AG09309 (cell line): ENCODE measurements around the genes ZNF768 and PHKG2.

- RRBS: no CpG with 5 or more reads among the region's 12 CpGs
These were observed 1.3 kb downstream of the YPEL3 start for GRCh38 chr16:30094624-30095200.

DNA sequence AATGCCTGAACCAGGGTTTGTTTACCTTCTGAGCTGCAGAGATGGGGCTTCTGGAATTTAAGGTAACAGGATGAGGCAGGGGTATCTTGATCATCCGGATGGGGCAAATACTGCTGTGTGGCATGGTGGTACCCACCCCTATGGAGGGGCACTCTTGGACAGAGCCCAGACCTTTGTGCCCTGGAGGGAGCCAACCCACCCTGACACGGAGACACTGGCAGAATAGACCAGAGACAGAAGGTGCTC, 4.3 kb downstream of the ZNF48 start:
- RRBS: no CpG with 5 or more reads among the region's 2 CpGs

DNA sequence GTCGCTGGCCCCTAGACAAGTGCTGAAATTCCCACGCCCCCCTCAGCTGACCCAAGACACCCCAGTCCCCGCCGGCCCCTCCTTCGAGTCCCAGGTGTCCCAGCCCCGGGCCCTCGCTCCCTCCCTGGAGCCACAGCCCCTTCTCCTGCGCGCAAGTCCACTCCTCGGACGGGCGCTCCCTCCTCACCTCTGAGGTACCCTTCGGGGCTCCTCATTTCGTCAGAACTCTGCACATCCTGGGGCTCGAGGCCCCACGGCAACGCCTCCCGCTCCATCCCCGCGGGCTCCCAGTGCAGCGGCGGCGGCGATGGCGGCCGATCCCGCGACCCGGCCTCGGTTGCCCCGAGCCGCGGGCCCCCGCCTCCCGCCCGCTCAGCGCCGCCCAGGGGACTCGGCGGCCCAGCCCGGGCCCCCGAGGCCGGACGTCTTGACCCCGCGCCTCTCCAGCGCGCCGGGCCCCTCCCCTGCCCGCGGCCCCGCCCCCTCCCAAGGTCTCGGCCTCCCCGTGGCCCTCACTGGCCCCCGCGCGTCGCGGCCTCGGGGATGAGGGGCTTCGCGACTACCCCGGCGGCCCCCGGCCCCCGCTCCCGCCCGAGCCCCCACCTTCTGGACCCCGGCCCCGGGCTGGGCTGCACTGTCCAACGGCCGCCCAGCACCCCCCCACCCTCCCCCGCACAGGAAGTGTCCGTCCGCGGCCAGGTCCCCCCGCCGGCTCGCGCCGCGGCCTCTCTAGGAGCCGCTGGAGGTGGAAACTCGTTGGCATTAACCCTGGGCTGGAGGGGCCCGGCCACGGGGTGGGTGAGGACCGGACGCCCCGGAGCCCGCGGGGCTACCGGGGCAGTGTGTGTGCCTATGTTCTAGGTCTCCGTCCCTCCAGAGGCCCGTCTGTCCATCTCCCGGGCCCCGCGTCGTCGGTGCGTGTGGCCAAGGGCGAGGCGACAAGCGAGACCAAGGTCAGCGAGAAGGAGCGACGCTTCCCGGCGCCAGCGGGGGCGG, at the start of gene ZNF768:
ZNF768 (minus strand) TSS at position 428 of the 996 bp plus-strand sequence.
- RRBS: 3% methylated on average over 48 of the region's 110 CpGs

DNA sequence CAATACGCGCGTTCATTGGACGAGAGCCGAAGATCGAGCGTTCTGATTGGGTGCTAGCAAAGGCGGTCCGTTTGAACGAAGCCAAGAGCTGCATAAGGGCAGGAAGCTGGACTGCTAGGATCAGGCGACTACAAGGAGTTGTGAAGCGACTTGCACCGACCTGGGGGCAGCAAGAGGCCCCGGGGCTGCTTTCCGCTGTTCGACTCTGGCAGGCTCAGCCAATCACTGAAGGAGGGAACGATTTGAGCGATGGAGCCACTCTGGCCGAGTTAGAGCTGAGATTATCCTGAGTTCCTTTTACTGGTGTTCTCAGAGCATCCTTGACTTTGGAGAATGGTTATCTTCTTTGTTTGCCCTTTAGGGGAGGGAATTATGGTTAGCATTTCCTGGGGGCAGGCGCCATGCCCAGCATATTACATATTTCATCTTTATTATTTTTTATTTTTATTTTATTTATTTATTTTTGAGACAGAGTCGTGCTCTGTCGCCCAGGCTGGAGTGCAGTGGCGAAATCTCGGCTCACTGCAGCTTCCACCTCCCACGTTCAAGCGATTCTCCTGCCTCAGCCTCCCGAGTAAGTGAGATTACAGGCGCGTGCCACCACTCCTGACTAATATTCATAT, 350 bp upstream of the ZNF689 start:
- RRBS: no CpG with 5 or more reads among the region's 29 CpGs

DNA sequence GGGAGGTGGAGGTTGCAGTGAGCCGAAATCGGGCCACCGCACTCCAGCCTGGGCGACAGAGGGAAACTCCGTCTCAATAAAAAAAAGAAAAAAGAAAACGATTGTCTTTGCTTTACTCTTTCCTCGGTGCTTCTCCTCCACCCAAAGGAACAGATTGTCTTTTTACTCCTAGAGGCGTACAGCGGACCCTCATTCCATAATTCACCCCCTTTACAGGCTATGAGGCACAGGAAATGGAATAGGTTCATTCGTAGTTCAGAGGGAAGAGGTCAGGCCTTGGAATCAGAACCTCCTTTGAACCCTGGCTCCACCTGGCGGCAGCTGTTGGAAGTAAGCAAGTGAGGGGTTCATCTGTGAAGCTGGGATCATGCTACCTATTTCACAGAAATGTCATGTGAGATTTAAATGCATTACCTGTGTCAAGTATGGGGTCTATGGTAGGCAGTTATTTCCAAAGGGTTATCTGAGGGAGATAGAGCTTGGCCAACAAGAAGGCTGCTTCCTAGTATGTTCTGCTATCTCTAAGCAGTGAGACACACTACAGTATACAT, 18.5 kb upstream of the ZNF689 start:
- RRBS: no CpG with 5 or more reads among the region's 11 CpGs

DNA sequence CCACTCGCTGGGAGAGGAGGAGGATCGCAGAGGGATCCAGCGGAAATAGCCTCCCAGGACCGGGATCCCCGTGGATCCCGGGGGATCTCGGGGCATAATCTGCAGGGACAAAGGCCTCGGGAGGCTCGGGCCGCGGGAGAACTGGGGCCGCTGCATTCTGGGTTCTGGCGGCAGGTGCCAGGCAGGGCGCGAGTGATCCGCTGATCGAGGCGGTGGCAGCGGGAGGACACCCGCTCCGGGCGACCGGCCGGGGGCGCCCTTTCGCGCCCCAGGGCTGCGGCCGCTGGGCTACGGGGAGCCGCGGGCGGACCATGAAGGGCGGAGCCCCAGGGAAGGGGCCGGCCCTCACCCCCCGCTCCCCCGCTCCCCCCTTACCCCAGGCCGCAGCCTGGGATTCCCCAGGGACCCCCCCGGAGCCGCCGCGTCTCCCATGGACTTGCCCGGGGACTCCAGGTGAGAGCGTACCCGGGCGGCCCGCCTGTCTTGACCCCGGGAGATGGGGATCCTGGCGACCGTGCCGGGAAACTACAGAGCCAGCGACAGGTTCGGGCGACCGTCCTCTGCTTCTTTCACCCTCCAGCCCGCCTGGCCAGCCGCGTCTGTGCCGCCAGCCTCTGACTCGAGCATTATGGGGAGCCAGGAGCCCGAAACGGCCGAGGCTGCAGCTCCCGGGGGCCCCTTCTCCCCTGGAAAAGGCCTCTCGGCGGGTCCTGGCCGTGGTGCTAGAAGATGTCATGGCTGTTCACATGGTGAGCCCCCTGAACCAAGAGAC, 642 bp downstream of the PRR14 start:
- RRBS: 2% methylated on average over 11 of the region's 67 CpGs

GRCh38 chr16:30660687-30660869, 2.3 kb downstream of the FBRS start:
- RRBS: no CpG with 5 or more reads among the region's 3 CpGs

GRCh38 chr16:30662272-30662734, 4.1 kb downstream of the FBRS start:
- RRBS: 95% methylated on average over 5 of the region's 15 CpGs

- RRBS: 100% methylated on average over 1 of the region's 9 CpGs
These were observed 8.7 kb downstream of the FBRS start for GRCh38 chr16:30666902-30667430.

GRCh38 chr16:30747834-30748704, at the start of gene PHKG2:
TSS of gene PHKG2 (plus strand) at chr16:30748425.
- RRBS: under 1% methylated on average over 23 of the region's 61 CpGs

- RRBS: no CpG with 5 or more reads among the region's 4 CpGs
These were observed 7.2 kb downstream of the CTF1 start for GRCh38 chr16:30903524-30904101.

GRCh38 chr16:30949614-30950733, 1.1 kb downstream of the ORAI3 start:
- RRBS: no CpG with 5 or more reads among the region's 25 CpGs

GRCh38 chr16:30964613-30965576, 7.3 kb downstream of the SETD1A start:
- RRBS: 55% methylated on average over 3 of the region's 37 CpGs

DNA sequence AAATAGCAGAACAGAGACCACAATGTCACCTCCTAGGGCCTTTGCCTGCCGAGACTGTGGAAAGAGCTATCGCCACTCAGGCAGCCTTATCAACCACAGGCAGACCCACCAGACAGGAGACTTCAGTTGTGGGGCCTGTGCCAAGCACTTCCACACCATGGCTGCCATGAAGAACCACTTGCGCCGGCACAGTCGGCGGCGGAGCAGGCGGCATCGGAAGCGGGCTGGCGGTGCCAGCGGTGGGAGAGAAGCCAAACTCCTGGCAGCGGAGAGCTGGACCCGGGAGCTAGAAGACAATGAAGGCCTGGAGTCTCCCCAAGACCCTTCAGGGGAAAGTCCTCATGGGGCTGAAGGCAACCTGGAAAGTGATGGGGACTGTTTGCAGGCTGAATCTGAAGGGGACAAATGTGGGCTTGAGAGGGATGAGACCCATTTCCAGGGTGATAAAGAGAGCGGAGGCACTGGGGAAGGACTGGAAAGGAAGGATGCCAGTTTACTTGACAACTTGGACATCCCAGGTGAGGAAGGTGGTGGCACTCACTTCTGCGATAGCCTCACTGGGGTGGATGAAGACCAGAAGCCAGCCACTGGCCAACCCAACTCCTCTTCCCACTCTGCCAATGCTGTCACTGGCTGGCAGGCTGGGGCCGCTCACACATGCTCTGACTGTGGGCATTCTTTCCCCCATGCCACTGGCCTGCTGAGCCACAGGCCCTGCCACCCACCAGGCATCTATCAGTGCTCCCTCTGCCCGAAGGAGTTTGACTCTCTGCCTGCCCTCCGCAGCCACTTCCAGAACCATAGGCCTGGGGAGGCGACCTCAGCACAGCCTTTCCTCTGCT, 4.1 kb downstream of the ZNF646 start:
- RRBS: 96% methylated on average over 8 of the region's 20 CpGs

DNA sequence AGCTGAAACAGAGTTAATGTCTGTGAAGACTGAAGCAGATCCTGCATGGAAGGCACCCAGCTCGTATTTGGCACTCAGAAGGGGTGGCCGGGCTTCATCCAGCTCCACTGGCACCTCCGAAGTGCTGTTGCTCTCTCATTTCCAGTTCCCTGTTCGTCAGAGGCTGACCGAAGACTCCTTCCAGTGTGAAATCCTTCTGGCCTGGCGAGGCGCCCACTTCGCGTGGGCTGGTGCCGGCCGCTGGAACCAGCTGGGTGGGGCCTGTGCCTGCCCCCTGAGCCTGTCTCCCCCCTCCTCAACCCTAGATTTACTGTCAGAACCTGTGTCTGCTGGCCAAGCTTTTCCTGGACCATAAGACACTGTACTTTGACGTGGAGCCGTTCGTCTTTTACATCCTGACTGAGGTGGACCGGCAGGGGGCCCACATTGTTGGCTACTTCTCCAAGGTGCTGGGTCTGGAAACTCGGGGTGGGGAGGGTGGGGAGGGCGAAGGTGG, 5.8 kb downstream of the PRSS8 start:
- RRBS: no CpG with 5 or more reads among the region's 17 CpGs

DNA sequence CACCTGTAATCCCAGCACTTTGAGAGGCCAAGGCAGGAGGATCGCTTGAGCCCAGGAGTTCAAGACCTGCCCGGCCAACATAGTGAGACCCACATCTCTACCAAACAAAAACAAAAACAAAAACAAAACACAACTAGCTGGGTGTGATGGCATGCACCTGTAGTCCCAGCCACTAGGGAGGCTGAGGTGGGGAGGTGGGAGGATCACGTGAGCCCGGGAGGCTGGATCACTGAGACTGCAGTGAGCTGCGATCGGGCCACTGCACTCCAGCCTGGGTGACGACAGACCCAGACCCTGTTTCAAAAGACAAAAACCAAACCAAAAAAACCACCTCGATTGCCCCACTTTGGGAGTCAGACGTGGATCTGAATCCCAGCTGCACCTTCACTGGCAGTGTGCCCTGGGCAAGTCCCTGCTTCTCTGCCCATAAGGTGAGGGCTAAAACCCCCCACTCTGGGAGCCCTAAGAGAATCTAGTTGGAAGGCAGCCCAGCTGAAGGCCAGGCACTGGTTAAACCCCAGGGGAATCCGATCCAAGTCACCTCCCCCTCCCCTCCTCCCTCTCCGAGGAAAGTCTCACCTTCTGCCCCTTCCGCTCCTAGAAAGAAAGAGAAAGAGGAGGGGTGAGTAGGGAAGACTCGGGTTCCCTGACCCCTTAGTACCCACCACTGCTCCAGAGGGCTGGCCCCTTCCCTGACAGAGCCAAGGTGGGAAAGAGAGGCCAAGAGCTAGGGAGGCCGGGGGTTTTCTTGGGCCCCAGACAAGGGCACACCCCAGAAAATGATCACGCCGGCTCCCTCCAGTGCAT, 749 bp downstream of the PRSS8 start:
- RRBS: 13% methylated on average over 1 of the region's 16 CpGs

- RRBS: no CpG with 5 or more reads among the region's 8 CpGs
These were observed 3.7 kb upstream of the PRSS8 start for GRCh38 chr16:31139280-31139555.

DNA sequence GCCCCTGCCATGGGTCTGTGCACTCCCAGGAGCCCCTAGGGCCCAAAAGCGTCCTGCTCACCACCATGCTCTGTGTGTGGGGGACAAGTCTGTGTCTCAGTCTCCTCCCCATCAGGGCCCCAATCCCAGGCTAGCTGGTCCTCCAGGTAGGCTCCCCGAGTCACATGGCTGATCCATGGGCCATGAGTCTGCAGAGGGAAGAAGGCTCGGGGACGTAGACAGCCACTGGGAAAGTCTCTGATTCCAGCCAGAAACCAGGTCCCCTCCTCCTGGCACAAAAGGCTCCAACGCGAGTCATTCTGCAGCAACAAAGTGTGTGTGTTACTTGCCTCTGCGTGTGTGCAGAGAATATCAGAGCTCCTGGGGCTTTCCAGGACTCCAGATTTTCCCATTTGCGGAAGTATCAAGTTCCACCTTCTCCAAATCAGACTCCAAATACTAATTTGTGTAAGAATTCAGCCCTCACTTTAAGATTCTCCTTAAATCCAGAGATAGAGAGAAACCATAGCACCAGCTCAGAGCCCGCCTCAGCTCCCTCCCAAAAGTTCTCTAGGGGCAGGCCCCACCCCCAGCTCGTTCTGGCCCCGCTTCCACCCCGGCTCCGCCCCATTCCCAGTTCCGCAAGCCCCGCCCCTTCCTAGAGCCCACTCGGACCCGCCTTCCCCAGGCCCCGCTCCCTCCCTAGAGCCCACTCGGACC, 6.3 kb upstream of the PRSS8 start:
- RRBS: no CpG with 5 or more reads among the region's 19 CpGs

DNA sequence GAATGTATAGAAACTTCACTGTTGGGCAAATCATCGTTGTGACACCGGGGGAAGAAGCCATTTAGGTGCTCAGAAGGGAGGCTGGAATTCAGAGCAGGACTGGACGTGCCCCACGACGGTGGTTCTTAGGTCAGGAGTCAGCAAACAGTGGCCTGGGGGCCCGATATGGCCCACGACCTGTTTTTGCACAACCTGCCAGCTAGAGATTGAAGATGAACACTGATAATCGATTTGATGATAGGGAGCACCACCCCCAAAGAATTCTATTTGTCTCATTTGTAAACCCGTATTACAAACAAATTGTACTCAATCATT, 807 bp downstream of the ITGAM start:
- RRBS: no CpG with 5 or more reads among the region's 9 CpGs

DNA sequence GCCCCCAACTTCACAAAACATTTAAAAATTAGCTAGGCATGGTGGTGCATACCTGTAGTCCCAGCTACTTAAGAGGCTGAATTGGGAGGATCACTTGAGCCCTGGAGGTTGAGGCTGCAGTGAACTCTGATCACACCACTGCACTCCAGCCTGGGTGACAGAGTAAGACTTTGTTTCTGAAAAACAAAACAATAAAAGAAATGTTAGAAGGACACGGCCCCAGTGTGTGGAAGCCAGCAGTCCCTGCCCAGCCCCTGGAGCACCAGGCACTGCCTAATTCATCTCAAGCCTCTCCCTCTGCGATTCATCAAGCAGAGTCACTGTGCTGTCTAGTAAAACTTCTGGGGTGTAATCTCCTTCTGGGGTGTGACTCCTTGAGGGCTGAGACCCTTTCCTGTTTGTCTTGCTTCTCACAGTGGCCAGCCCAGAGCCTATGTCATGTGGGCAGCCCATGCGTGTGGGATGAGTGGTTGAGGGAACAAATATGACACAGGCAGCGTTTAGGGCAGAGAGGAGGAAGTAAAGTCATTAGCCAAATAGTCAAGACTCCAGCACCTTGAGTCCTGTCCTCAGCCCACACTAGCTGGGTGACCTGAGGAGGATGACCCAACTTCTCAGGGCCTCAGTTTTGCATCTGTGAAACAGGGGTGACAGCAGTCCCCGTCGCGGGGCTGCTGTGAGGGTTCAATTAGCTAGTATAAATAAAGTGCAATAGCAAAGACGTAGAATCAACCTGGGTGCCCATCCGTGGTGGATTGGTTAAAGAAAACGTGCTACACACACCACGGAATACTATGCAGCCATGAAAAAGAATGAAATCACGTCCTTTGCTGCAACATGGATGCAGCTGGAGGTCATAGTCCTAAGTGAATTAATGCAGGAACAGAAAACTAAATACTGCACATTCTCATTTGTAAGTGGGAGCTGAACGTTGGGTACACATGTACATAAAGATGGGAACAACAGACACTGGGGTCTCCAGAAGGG, 4.7 kb upstream of the ITGAX start:
- RRBS: no CpG with 5 or more reads among the region's 13 CpGs